Glomerular endothelial cell (primary cell): ENCODE measurements around a stretch of chr7.

DNA sequence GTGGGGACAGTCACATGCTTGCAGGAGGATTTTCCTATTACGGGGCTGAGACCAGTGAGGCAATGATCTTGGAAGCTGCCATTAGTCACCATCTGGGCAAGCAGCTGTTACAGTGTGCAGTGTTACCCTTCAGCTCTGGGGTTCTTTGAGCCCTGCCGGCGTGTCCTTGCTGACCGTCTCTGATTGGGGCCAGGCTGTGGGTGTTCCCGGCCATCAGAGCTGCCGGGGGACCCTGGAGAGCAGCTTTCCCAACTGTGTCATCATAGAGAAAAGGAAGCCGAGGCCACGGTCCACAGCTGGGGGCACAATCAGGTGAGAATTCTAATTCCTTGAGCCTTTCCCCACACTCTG is 126.8 kb upstream of the FAM20C start:
- RAMPAGE, long total RNA: no peak

- RAMPAGE, long total RNA: no peak
These were observed 73.1 kb upstream of the FAM20C start for GRCh38 chr7:119076-119923.

DNA sequence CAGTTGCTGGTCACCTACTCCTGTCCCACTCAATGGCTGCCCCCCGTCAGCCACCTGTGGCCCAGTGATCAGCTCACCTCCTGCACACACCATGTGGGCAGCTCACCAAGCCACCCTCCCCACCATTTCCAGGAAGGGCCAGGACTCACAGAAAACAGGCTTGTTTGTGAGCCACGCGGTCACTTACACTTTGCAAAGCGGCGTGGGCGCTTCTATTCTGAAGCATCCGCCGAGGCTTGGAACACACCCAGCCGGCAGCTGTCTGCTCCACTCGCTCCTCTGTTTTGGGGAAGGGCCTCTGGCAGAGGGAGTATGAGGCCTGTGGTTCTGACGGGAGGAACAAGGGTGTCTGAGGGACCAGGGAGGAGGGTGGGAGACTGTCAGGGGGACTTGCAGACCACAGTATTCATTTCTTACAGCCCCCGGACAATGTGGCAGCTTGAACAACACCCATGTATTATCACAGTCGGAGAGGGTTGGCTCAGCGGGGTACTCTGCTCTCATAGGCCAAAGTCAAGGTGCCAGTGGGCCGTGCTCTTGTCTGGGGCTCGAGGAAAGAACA is 60.6 kb upstream of the FAM20C start:
- RAMPAGE, long total RNA: no peak

DNA sequence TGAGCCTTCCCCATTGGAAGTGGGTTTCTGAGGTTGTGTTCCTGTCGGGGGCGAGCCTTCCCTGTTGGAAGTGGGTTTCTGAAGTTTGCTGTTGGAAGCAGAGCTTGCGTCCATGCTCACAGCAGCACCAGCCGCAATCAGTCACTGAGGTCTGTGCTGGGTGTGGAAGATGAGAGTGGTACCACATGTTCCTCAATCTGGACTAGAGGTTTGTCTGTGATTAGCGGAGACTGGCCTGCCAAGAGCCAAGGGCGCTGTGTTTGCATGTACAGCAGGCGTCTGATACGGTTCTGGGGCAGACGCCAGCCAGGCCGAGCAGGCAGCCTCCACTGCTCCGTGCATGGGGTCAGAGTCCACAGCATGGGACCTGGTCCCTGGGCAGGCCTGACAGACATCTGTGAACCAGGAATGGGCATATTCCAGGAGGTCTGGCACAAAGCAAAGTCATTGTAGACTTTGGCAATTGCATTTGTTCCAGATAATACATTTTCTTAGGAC is 50.2 kb upstream of the FAM20C start:
- RAMPAGE, long total RNA: no peak

GRCh38 chr7:214923-215290 is 22.5 kb downstream of the FAM20C start:
- RAMPAGE, long total RNA: no peak

- RAMPAGE, long total RNA: no peak
These were observed 41.3 kb downstream of the FAM20C start for GRCh38 chr7:233306-234447.

- RAMPAGE, long total RNA: no peak
These were observed 48.1 kb downstream of the FAM20C start for GRCh38 chr7:240036-241290.

DNA sequence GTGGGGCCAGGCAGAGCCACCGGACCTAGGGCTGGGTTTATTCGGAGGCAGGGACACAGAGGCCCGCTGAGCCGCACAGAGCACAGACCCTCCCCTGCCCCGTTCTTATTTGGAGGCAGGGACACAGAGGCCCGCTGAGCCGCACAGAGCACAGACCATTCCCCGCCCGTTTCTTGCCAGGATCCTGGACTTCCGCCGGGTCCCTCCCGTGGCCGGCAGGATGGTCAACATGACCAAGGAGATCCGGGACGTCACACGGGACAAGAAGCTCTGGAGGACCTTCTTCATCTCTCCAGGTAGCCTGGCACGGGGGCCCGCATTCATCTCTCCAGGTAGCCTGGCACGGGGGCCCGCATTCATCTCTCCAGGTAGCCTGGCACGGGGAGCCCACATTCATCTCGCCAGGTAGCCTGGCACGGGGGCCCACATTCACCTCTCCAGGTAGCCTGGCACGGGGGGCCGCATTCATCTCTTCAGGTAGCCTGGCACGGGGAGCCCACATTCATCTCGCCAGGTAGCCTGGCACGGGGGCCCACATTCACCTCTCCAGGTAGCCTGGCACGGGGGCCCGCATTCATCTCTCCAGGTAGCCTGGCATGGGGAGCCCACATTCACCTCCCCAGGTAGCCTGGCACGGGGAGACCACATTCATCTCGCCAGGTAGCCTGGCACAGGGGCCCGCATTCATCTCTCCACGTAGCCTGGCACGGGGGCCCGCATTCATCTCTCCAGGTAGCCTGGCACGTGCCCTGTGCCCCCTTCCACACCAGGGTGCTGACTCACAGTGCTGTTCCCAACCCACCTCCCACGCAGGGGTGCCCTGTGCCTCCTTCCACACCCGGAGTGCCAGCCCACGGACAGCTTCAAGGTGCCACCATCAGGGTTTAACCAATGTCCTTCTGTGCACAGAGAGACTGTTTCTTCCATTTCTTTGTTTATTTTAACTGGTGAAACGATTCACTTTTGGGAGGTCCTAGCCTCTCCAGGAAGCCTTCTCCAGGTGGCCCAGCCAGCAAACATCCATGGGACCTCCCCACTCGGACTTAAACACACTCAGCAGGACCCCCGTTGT is 41.5 kb upstream of the FOXL3 start:
- RAMPAGE, long total RNA: no peak

- RAMPAGE, long total RNA: no peak
These were observed 23.8 kb upstream of the FOXL3 start for GRCh38 chr7:266150-266572.

- RAMPAGE, long total RNA: no peak
These were observed 63.9 kb downstream of the FOXL3 start for GRCh38 chr7:353917-354177.

GRCh38 chr7:515870-516089 is 3.9 kb downstream of the PDGFA start:
- RAMPAGE, long total RNA: no peak

- RAMPAGE, long total RNA: no peak
These were observed 63.3 kb upstream of the PDGFA start for GRCh38 chr7:582964-583423.

DNA sequence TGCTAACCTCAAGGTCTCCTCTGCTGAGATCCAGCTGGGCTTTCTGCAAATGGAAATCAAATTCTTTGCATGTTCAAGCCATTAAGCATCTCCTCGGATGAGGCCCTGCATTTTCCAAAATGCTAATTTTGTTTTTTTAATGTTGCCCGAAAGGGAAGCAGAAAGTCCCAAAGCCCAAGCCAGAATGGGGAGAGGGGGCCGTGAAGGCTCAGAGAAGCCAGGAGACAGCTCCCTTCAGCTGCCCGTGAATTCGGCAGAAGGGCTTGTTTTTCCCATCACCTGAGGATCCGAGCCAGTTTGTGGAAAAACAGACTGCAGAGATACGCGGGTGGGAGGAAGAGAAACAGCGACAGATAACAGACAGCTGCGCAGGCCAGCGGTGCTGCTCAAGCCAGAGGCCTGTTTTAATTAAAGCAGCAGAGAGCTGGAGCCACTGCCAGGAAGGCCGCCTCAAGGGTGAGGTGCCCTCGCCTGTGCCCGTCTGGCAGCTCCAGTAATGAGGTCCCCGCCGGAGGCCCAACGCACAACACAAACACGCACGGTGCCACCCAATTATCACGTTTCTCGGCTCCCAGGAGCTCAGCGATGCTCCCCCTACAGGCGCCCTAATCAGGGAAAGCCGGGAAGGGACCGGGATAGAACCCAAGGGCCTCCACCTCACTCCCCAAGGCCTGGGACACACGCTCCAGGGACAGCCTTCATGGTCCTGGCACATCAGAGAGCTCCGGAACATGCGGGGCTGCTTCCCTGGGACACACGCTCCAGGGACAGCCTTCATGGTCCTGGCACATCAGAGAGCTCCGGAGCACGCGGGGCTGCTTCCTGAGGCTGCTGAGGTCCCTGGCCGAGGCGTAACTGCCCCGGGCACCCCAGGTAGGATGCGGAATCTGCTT is 60.7 kb upstream of the DNAAF5 start:
- RAMPAGE, long total RNA: no peak

GRCh38 chr7:729552-730394 is 2.7 kb upstream of the PRKAR1B start:
- RAMPAGE, long total RNA: no peak

DNA sequence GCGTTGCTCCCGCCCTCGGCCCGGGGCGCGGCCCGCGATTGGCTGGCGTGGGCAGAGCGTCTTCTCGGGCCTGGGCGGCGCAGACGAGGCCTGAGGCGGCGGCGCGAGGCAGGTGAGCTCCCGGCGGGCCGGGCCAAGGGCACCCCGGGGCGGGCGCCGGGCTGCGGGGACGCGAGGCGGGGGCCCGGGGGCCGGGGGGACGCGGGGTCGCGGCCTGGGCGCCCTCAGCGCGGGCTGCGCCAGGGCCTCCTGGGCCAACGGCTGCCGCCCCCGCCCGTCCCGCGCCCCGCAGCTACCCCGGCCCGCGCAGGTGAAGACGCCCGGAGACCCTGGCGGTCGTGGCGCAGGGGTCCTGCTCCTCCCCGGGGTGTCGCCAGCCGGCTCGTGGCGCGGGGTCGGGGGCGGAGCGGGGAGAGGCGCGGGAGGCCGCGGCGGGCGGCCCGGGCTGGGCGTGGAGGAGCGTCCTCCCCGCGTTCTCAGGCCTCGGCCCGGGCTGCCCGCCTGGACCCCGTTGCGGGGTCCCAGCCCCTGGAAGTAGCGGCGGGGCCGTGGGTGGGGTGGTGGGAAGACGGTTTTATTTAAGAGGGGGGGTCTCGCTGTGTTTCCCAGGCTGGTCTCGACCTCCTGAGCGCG is 15.6 kb upstream of the SUN1 start:
- RAMPAGE, long total RNA: start-site peak on the plus strand centred at position 92 of the sequence, 20 bp wide, 652 and 1,125 reads in 2 replicates

- RAMPAGE, long total RNA: no peak
These were observed 4.3 kb upstream of the GET4 start for GRCh38 chr7:871904-872531.

DNA sequence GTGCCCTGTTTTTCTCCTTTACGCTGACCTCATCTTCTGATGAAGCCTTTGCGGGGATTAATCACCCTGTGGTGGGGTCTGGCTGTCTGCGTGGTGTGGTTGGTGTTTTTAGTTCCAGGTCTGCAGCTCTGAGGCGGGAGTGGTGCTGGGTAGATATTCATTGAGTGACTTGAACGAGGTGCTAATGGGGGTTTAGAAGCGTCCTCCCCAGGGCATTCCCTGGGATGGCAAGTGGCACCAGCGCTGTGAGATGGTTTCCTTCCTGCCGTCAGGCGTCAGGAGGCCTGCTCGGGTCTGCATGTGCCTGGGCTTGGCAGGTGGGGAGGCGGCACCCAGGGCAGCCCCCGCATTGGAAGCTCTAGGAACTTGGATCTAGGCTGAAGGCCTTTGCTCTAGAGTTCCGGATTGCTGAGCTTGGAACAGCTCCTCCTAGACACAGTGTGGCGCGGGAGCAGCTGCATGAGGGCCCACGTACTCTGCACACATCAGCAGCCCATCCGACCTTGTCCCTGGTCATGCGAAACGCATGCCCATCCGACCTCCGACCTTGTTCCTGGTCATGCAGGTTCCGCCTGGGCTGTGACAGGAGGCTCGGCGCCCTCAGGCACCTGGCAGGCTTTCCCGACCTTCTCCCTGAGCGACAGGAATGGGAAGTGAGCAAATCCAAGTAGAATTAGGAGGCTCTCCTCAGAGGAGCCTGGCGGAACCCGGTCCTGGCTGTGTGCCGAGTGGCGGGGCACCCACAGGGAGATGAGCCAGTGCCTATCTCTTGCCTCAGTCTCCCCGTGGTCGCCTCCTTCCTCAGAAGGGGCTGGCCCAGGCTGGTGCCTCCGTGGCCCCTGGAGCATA is 11.7 kb downstream of the GET4 start:
- RAMPAGE, long total RNA: no peak

GRCh38 chr7:908491-909346 is 32.4 kb downstream of the GET4 start:
- RAMPAGE, long total RNA: no peak

DNA sequence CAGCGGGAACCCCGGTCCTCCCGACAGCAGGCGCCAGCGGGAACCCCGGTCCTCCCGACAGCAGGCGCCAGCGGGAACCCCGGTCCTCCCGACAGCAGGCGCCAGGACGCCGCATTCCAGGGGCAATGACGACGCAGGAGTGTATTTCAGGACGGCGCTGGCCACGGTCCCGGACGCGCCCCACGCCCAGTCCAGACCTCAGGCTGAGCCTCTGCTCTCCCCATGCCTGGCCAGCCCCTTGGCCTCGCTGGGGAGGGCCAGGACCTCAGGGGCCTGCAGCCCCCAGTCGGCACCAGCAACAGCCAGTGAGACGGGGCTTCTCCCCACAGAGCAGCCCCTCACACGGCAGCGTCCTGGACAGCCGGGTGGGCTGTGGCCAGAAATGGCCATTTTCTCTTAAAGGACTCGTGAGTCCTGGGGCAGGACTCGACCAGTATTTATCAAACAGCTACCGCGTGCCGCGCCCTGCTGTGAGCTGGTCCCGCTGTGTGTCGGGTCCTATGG is 33.0 kb downstream of the GET4 start:
- RAMPAGE, long total RNA: no peak

DNA sequence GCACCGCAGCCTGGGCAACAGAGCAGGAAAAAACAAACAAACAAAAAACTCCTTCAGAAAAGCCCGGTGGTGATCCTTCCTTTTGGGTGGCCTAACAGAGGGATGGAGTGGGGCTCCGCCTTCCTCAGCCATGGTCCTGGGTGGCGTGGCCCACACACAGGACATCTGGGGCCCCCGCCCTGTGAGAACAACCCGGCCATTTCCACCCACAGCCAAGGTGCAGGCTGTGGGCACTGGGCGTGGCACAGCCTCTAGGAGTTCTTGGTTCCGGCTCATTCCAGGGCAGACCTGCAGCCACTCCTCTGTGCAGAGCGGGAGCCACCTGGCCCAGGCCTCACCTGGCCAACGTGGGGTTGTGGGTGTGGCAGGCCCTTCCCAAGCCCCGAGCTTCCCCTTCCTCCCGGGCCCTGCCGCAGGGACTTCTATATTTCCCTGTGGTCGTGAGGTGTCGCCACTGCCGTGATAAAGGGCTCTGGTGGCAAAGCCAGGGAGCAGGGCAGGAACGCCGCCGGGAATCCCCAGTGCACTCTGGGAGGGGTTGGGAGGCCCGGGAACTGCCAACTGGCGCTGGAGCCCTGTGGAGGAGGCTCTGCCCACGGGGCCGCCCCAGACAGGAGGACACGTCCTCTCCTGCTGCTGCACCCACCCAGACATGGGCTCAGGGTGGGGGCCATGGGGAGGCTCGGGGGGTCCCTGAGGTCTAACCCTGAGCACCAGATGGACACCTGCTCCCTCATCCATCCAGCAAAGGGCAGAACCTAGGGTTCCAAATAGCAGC is 37.7 kb downstream of the GET4 start:
- RAMPAGE, long total RNA: no peak